ENCODE data around the gene CCR3.

GRCh38 chr3:45608955-45609350 is 14.4 kb downstream of the LIMD1 start:
- PRO-cap, 4 experiments, result no peak in any of the 4 experiments
- RAMPAGE, long total RNA, 2 experiments, result no peak in any of the 2 experiments
- RRBS, result no CpG with 5 or more reads among the region's 4 CpGs

DNA sequence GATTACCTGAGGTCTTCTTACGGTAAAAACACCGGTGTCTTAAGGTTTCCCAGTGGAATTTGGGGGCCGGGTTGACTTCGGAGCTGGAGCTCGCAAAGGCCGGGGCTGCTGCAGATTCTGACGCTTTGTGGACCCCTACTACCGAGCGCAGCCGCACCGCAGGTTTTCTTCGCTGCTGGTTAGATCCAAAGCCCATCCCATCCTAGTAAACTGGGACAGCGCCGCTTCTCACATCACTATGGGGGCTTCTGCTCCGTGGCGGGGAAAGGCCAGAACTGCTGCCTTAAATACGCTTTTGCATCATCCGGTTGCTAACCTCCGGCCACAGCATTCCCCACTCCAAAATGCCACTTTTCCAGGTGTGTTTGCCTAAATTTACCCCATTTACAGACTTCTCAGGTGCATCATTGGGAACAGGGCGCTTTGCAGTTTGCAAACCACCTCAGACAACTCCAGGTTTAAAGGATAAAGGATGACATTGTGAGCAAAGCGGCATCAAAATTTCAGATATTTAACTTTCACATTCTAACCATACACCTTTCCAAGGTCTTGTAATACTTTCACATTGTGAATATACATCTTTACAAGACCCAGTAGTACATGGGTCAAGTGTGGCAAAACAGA is 714 bp upstream of the SACM1L start:
- PRO-cap, 4 experiments, result peak in 2 of 4 experiments; most common plus-strand start position 311 of the sequence (in 1); most common minus-strand start position 240 of the sequence (in 2)
- RAMPAGE, long total RNA, 2 experiments, result no peak in any of the 2 experiments
- RRBS, result 0% methylated on average over 2 of the region's 21 CpGs

DNA sequence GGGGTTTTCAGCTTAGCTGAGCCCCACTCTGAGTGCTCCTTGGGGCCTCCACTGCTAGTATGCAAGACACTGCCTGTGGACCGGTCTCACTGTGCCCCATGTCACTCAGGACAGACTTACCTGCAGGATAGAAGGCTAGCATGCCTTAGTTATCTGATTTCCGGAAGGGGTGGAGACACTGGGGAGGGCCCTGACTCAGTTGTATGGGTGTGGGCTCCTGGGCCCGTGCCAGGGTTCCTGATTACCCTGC is 4.3 kb upstream of the SLC6A20 start:
- PRO-cap, 4 experiments, result no peak in any of the 4 experiments
- RAMPAGE, long total RNA, 2 experiments, result no peak in any of the 2 experiments
- RRBS, result 73% methylated on average over 2 of the region's 3 CpGs

DNA sequence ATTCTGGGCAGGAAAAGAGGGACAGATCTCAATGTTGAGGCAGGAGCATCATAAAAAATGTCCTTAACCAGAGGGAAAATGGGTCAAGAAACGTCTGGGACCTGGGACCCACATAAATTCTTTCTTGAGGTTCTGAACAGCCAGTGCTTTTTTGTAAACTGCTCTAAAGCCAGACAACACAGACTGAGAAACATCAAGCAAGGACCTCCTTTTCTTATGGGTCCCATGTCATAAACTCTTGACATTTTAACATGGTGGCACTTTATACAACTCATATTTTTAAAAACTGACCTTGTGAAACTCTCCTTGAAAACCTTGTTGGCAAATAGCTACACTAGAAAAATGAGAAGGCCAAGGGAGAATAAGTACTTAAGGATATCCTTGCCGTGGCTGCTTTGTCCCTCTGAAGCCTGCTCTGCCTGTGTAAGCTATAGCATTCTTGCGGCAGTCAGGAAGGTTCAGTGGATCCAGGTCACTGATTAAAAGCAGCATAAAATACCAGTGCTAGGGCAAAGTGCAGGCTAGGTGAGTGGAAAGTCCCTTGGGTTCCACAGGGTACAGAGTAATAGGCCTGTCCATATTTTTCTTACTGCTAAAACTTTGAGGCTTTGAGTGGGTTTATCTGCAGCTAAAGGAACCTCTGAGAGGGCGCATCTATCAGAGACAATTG is 10.1 kb downstream of the CXCR6 start:
- PRO-cap, 4 experiments, result no peak in any of the 4 experiments
- RAMPAGE, long total RNA, 2 experiments, result no peak in any of the 2 experiments
- RRBS, result no CpG with 5 or more reads among the region's 4 CpGs

GRCh38 chr3:45965482-45966062 is 22.3 kb downstream of the CXCR6 start:
- PRO-cap, 4 experiments, result no peak in any of the 4 experiments
- RAMPAGE, long total RNA, 2 experiments, result no peak in any of the 2 experiments
- RRBS, result no CpG with 5 or more reads among the region's 5 CpGs

GRCh38 chr3:45967254-45968525 is 24.4 kb downstream of the CXCR6 start:
- PRO-cap, 4 experiments, result no peak in any of the 4 experiments
- RAMPAGE, long total RNA, 2 experiments, result no peak in any of the 2 experiments
- RRBS, result no CpG with 5 or more reads among the region's 30 CpGs

- PRO-cap, 4 experiments, result peak in 1 of 4 experiments; most common plus-strand start chr3:45985812 (in 1); most common minus-strand start chr3:45985682 (in 1)
- RAMPAGE, long total RNA, 2 experiments, result no peak in any of the 2 experiments
- RRBS, result no CpG with 5 or more reads among the region's 5 CpGs
These were observed 10.1 kb downstream of the FYCO1 start for GRCh38 chr3:45985465-45985910.

DNA sequence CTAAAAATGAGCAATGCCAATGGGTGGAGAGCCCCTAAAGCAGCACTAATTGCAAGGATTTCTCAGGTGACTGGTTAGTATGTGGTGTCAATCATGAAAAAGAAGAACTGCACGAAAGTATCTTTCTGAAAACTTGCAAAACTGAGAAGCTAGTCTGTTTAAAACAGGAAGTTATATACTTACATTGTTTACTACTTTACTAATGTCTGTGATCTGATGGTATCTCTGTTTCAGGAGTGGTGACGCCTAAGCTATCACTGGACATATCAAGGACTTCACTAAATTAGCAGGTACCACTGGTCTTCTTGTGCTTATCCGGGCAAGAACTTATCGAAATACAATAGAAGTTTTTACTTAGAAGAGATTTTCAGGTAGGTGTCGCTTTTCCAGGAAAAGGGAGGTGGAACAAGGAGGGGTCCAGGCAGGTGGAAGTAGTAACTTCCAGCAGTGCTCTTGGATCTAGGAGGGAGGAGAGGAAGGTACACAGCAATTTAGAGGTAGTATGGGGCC is at the start of gene CCR3:
Gene CCR3, plus strand, starts transcription at position 293 of the 510 bp plus-strand sequence.
- PRO-cap, 4 experiments, result no peak in any of the 4 experiments
- RAMPAGE, long total RNA, 2 experiments, result no peak in any of the 2 experiments
- RRBS, result no CpG with 5 or more reads among the region's 5 CpGs

GRCh38 chr3:46368501-46368986 is 2.2 kb upstream of the CCR5 start:
- PRO-cap, 4 experiments, result no peak in any of the 4 experiments
- RAMPAGE, long total RNA, 2 experiments, result no peak in any of the 2 experiments
- RRBS, result no CpG with 5 or more reads among the region's 8 CpGs

DNA sequence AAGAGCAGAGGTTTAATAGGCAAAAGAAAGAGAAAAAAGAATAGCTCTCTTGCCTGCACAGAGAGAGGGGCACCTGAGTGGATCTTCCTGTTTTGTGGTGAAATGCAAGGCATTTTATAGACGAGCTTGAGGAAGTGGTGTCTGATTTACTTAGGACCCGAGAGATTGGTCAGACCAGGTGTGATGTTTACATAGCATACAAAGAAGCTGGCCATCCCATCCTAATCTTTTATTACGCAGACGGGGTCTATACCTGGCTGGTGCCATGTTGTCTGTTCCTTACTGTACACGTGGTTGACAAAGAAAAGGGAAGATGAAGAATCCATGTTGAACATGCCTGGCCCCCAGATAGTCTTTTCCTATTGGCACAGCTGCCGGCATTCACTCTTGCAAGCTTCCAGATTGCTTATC is 13.3 kb downstream of the CCR5 start:
- PRO-cap, 4 experiments, result no peak in any of the 4 experiments
- RAMPAGE, long total RNA, 2 experiments, result no peak in any of the 2 experiments
- RRBS, result no CpG with 5 or more reads among the region's 6 CpGs

GRCh38 chr3:46549188-46549929 is 16.7 kb downstream of the LRRC2 start:
- PRO-cap, 4 experiments, result no peak in any of the 4 experiments
- RAMPAGE, long total RNA, 2 experiments, result no peak in any of the 2 experiments
- RRBS, result no CpG with 5 or more reads among the region's 4 CpGs

DNA sequence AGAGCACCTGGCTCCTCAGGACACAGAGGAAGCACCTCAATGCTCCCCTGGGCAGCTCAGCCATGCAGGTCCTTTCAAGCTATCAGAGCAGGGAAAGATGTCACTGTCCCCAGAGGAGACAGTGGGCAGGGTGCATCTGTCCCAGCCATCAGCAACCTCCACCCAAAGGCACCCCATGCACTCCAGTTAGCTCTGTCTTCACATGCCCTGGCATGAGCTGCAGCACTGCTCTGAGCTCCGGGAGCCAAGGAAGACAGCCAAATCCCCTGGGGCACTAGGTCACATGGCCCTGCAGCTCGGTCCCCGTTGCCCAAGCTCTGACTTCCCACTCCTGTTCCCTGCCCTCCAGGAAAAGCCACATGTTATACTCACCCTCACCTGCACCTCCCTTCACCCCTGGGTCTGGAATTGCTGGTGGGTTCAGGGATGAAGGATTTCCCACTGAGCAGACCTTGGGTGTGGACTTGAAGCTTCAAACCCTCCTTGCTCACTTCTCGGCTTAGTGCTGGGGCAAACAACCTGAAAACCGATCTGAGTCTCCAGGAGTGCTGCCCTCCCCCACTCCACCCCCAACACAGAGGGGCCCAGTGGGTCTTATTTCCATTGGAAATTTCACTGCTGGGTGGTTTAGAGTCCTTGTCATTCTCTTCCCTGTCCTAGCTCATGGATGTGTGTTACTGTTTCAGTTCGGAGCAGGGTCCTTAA is 32.6 kb downstream of the ALS2CL start:
- PRO-cap, 4 experiments, result no peak in any of the 4 experiments
- RAMPAGE, long total RNA, 2 experiments, result no peak in any of the 2 experiments
- RRBS, result no CpG with 5 or more reads among the region's 6 CpGs

DNA sequence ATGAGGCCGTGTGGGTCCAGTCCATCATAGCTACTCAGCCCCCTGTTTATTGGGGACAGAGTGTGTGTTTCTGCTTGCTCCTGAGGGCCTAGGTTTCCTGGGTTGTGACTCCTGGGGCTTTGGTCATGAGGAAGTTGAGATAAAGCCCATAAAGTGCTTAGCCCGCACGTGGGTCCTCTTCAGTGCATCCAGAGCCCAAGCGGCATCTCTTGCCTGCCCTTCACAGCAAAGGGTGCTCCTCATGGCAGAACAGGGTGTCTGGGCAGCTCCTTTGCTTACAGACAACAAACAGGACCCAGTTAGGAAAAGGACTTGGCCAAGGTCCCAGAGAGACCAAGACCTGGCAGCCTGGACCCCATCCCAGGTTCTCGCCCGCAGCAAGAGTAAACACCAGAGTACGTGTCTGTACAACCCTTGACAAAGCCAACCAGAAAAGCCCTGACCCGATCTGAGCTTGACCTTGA is 27.1 kb downstream of the ALS2CL start:
- PRO-cap, 4 experiments, result no peak in any of the 4 experiments
- RAMPAGE, long total RNA, 2 experiments, result no peak in any of the 2 experiments
- RRBS, result no CpG with 5 or more reads among the region's 8 CpGs

DNA sequence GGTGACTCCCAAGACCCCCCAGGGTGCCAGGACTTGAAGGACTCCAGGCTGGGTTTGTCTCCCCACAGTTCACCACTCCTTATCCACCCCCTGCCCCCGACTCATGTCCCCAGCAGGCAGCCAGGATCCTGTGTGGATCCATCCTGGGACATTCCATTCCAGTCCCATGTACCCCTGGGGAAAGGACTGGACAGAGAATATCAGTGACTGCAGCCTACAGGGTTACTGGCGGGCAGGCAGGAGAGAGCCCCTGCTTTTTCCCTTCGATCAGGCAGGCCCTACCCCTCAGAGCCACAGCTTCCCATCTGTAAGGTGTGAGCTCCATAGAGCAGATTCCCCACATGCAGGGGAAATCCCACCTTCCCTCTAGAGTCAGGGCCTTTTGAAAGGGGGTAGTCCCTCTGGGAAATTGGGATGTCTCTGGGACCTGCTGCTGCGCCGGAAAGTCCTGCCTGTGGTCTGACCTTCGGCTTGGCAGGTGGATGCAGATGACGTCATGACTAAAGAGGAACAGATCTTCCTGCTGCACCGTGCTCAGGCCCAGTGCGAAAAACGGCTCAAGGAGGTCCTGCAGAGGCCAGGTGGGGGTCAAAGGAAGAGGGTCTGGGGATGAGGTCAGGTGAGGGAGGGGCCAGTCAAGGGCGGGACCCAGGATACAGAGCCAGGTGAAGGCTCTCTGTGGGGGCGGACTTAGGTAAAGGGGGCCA is 16.1 kb downstream of the PTH1R start:
- PRO-cap, 4 experiments, result no peak in any of the 4 experiments
- RAMPAGE, long total RNA, 2 experiments, result no peak in any of the 2 experiments
- RRBS, result no CpG with 5 or more reads among the region's 12 CpGs

GRCh38 chr3:46959032-46959756 is 17.4 kb downstream of the CCDC12 start:
- PRO-cap, 4 experiments, result no peak in any of the 4 experiments
- RAMPAGE, long total RNA, 2 experiments, result no peak in any of the 2 experiments
- RRBS, result no CpG with 5 or more reads among the region's 10 CpGs

GRCh38 chr3:46967322-46967982 is 9.1 kb downstream of the CCDC12 start:
- PRO-cap, 4 experiments, result no peak in any of the 4 experiments
- RAMPAGE, long total RNA, 2 experiments, result no peak in any of the 2 experiments
- RRBS, result no CpG with 5 or more reads among the region's 1 CpG

DNA sequence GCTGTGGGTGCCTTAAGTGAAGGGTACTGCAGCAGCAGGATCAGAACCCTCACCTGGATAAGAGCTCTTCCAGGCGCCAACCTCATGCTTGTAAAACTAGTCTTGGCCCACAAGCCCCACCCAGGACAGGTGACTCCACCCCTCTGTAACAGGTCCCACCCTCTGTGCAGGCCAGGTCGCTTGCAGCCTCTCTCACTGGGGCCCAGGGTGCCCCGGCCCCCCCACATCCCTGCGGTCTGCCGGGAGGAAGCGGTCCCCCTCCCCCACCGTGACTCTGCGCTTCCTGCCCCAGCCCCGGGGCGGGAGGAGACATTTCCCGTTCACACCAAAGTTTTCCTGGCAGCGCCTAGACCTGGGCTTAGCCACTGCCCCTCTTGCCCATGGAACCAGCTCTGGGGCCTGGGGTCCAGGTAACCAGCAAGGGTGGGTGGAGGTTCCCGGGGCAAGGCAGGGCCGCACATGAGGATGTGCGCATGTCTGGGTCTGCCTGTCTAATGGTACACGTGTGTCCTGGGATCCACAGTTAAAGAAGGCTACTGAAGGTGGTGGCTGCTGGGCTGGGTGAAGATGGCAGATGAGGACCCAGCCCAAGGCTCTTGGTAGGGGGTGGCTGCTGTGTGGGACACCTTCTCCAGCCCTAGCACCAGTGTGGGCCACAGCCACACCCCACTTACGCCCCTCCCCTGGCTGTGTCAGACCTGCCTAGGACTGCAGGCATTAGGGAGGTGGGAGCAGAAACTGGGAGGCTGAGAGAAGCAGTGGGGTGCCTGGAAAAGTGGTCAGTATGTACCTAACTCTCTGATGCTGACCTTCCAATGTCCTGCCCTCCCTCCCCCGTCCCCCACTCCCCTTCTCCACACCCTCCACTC is 8.4 kb downstream of the NBEAL2 start:
- PRO-cap, 4 experiments, result no peak in any of the 4 experiments
- RAMPAGE, long total RNA, 2 experiments, result no peak in any of the 2 experiments
- RRBS, result 26% methylated on average over 5 of the region's 18 CpGs

DNA sequence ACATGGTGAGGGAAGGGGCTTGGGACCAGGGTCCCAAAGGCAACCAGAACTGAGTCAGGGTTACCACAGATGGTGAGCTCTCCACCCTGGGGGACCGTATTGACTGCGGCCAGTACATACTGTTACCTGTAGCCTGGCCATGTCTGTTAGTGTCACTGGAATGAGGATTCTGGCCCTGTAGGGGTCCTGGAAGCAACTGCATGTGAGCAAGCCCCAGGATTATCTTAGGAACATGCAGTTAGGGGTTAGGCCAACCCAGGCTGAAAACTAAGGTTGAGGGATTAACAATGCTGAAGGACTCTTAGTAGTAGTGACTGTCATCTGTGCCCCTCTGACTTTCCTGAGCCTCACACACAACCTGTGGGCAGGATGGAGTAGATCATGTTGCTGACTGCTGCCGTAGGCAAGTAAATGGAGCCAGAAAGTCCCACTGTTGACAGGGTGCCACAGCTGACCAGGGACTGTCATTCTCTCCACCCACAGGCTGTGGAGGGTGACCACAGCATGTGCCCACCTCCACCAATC is 15.1 kb downstream of the NBEAL2 start:
- PRO-cap, 4 experiments, result no peak in any of the 4 experiments
- RAMPAGE, long total RNA, 2 experiments, result no peak in any of the 2 experiments
- RRBS, result no CpG with 5 or more reads among the region's 3 CpGs

DNA sequence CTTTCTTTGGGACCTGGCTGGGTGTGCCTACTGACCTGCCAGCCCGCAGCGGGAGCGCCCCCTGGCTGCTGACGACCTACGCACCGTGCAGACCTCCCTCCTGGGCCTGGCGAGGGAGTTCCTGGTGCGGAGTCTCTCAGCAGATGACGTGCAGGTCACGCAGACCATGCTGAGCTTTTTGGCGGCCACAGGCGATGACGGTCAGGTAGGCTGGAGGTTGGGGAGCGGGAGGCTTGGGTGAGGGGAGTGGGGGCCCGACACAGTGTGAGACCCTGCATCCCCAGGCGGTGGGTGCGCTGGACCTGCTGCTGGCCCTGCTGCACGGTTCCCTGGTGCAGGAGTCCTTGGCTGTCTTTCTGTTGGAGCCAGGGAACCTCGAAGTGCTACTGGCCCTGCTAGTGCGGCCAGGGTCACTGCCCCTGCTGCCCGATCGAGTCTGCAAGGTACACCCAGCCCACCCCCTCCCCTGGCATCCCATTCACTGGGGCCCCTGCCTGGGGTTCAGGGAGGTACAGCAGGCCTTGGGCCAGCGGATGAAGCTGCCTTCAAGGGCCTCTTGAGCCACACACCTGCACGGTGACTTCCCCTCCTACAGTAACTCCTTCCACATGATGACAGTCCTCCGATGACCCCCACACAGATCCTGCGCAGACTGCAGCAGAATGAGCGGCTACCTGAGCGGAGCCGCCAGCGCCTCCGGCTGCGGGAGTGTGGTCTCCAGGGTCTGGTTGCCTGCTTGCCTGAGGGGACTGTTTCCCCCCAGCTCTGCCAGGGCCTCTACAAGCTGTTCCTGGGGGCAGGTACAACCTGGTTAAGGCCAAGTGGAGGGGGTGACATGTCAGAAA is 19.4 kb downstream of the NBEAL2 start:
- PRO-cap, 4 experiments, result no peak in any of the 4 experiments
- RAMPAGE, long total RNA, 2 experiments, result start-site peak on the plus strand in 1 of 2 experiments, centred at positions 172 to 729 of the sequence, 6 reads per replicate
- RRBS, result no CpG with 5 or more reads among the region's 32 CpGs

DNA sequence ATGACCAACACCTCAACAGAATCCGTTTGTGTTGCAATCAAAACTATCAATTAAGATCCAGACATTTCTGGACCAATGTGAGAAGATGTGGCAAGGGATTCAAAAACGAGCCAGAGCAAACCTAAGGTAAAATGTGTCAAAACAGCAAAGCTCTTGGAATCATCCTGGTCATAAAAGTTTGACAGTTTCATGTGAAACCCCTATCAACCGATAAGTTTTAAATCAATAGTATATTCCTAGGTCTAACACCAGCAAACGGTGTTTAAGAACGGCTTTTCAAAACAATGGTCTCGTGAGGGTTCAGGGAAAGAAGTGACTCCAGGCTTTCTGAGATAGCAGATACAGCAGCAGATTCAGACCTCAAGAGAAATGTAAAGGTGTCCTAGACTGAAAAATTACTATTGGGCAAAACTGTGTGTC is 1.4 kb downstream of the SETD2 start:
- PRO-cap, 4 experiments, result no peak in any of the 4 experiments
- RAMPAGE, long total RNA, 2 experiments, result no peak in any of the 2 experiments
- RRBS, result no CpG with 5 or more reads among the region's 6 CpGs

Data from uterus (tissue), 7 donors.